BJ (cell line): ENCODE results near the gene TMEM30B.

DNA sequence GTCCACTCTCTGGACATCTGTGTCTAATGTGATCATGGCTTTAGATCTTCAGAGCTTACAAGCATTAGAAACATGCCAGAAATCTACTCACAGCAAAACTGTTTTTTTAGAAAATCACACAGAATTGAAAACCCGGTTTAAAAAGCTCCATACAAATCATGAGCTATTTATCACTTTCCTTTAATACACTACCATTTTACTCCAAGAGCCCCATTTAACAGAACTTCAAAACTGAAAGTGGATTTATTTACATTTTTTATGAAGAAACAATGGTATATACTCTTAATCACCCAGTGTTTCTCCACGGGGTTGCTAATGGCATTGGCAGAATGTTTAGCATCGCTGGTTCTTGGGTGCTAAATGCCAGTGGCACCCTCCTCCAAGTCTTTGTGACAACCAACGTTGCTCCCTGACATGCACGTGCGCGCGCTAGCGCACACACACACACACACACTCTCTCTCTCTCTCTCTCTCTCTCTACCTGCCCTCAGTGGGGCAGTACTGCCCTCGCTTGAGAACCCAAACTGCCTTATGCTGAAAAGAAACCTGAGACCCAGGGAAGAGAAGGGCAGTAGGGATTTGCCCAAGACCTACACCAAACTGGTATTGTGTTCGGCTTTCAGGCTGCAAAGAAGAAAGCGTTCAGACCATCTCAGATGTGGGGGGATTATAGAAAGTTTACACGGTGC, 82.0 kb downstream of the PPM1A start:
- CAGE, long polyA plus RNA, result no peak
- RRBS, result no CpG with 5 or more reads among the region's 13 CpGs

DNA sequence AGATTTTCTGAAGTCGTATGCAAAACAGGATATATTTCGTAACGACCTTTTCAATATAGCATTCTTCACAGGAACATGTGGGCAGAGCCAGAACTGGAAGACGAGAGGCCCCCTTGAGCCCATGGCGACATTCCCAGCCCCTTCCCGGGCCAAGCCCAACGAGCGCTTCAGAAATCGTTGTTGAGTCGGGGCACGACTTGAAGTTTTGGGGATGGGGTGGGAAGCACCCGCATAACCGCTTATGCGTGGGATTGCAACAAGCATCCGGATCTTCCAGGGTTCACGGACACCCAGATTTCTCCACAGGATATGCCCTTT, 790 bp downstream of the C14orf39 start:
- CAGE, long polyA plus RNA, result no peak
- RRBS, result 8% methylated on average over 7 of the region's 16 CpGs

GRCh38 chr14:60515309-60516041, 6.5 kb downstream of the SIX6 start:
- CAGE, long polyA plus RNA, result no peak
- RRBS, result 8% methylated on average over 12 of the region's 72 CpGs

DNA sequence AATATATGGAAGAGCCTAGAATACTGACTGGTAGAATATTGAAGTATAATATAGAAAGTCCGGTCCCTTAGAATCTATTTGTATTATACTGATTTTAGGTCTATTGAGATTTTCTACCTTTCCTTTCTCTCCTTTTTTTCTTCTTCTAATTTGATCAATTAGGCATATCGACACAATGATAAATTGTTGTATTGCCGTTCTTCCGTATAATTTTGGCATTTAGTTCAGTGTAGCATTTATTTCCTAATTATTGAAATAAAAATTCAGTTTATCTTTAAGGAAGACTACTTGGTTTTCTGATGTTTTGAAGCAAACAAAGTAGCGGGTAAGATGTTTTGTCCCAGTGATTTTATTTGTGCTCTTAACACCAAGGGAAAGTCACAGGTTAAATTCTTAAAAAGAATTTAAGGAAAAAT, 47.8 kb downstream of the TRMT5 start:
- CAGE, long polyA plus RNA, result no peak
- RRBS, result no CpG with 5 or more reads among the region's 5 CpGs

DNA sequence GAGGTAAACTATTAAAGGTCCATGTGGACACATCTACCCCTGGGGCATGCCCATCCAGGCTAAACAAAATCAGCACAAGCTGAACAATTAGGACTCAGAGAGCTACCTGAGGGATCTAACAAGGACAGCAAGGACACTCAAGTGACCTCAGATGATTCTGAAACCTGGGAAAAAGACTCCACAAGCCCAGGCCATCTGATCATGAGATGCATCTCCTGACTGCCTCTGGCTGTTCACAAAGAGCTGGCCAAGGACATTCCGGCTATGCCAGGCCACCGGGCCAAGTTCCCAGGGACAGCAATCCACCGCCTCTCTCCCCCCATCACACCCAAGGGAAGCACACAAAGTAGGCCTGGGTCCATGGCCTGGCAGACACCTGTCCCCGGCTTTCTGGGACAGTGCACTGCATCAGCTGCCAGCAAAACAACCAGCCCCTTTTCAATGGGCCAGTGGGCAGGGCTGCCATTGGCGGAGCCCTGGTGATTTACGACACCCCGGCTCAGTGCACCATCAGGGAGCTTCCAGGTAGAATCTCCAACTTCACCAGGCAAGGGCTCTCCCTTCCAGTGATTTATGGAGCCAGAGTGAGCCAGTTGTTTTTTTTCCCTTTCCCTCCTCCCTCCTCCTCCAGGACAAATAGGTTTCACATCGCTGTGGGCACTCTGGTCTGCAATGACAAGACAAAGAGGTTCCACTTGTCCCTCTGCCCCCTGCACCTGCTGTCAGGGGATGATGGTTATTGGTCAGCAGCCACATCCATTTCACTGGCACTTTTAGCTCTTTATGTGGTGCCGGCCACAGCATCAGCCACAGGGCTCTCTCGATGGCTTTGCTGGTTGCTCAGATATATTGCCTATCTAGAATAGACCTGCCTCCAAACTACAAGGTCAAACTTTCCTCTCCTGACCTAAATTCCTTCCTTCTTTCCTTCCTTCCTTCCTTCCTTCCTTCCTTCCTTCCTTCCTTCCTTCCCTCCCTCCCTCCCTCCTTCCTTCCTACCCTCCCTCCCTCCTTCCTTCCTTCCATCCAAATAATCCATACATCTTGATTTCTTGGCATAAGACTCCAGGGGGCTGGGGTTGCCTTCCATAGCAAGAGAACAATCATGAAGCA, 149.7 kb downstream of the SLC38A6 start:
- CAGE, long polyA plus RNA, result no peak
- RRBS, result 93% methylated on average over 6 of the region's 10 CpGs

DNA sequence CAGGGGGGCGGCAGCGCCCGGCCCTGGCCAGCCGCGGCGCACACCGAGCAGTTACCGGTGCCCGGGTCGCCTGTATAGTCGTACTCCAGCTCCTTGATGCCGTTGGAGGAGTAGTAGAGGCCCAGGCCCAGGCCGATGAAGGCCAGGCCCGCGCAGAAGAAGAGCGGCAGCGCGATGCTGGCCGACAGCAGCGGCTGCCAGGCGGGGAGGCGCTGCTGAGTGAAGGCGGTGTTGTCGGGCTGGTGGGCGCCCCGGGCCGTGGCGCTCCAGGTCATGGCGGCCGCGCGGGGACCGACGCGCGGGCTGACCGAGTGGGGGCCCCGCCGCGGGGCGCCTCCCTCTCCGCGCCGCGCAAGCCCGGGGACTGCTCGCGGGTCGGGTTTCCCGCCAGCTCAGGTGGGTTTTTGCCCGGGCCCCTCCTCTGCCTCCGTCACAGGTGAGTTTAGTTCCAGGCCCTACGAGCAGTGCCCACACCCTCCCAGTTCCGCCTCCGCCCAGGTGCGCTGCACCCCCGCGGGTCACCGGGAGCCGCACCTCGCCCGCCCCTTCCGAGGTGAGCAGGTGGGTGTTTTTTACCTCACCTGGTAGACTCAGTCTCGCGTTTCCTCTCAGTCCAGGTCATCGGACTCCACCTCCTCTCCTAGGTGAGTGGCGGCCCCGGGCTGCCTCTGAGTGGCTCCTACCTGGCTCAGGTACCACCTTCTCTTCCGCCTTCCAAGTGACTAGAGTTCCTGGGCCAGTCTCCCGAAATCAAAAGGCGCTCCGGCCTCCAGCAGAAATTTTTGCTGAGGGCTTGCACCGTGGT, at the start of gene TMEM30B:
TMEM30B (minus strand) TSS at position 466 of the 805 bp plus-strand sequence.
- CAGE, long polyA plus RNA, result no peak
- RRBS, result 11% methylated on average over 38 of the region's 73 CpGs

DNA sequence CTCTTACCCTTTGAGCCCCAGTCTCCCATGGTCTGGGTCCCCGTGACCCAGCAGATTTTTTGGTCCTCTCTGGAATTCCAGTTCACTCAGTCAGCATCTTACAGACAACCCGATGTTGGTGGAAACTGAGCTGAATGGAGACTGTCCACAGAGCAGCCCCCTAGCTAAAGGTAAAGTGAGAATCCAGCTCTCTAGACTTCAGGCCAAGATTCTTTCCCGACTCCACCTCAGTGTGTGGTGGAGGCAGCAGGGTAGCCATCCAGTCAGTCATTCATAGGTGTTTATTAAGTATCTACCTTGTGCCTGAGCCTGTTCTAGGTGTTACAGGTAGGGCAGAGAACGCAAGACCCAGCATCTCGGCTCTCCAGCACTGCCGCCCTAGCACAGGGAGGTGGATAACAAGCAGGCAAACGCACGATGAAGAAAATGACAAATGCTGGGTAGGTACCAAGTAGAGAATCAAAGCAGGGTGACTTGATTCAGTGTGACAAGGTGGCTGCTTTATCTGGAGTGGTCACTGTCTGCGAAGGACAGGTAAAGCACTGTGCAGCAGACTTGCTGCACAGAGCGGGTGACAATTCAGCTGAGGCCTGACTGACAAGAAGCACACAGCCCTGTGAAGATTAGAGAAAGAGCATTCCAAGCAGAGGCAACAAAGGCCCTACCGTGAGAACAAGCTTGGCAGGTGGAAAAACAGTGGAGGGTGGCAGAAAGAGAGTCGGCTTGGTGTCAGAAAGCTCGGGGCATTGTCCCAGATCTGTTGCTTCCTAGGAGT, 12.7 kb downstream of the PRKCH start:
- CAGE, long polyA plus RNA, result no peak
- RRBS, result no CpG with 5 or more reads among the region's 13 CpGs

- CAGE, long polyA plus RNA, result no peak
- RRBS, result no CpG with 5 or more reads among the region's 2 CpGs
Observed at GRCh38 chr14:61335936-61336558, 14.7 kb downstream of the PRKCH start.

GRCh38 chr14:61438517-61439388, 117.4 kb downstream of the PRKCH start:
- CAGE, long polyA plus RNA, result no peak
- RRBS, result no CpG with 5 or more reads among the region's 7 CpGs

- CAGE, long polyA plus RNA, result no peak
- RRBS, result no CpG with 5 or more reads among the region's 3 CpGs
Observed at GRCh38 chr14:61441096-61441442, 119.7 kb downstream of the PRKCH start.

GRCh38 chr14:61451464-61451899, 130.1 kb downstream of the PRKCH start:
- CAGE, long polyA plus RNA, result no peak
- RRBS, result no CpG with 5 or more reads among the region's 2 CpGs

DNA sequence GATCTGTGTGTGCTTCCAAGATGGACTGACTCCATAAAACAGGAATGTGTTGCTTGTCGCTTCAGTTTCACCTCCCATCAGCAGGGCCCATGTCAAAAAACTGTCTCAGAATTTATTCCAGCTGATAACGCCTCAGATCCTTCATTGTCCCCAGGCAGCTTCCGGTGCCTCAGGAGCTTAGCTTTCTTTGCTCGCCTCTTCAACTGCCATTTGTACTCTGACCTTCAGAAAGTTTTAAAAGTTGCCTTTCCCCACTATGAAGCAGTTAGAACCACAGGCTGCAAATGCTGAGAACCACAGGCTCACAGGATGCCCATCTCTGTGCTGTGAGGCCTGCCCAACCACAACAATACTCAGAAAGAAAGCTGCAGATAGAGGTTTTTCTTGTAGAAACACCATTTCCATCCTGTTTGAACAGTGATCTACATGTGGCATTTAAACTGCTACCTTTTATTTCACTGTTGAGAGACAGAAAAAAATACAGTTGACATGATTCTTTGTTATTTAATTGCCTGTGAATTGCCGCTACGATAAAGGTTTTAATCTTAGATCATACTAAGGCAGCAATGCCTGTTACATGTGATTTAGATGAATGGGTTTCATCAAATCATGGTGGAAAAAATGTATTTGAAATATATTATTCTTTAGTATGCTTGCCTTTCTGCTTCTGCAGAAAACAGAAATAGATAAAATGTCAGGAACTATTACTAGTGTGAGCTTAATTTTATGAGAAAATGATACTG, 131.2 kb downstream of the PRKCH start:
- CAGE, long polyA plus RNA, result no peak
- RRBS, result no CpG with 5 or more reads among the region's 6 CpGs

- CAGE, long polyA plus RNA, result no peak
- RRBS, result no CpG with 5 or more reads among the region's 6 CpGs
Observed at GRCh38 chr14:61457373-61457727, 136.0 kb downstream of the PRKCH start.

DNA sequence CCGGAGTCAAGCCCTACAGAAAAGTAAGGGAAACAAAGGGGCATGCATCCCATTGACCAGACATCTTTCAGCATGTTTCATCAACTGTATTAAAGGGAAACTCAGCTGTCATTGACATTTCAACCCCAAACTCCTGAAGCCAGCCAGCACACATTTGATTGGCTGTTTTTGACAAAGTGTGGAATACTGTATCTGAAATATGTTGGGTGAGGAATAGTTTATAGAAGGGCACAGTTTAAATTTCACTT, 168.3 kb downstream of the PRKCH start:
- CAGE, long polyA plus RNA, result no peak
- RRBS, result no CpG with 5 or more reads among the region's 1 CpG

GRCh38 chr14:61512011-61512402, 183.3 kb upstream of the HIF1A start:
- CAGE, long polyA plus RNA, result no peak
- RRBS, result no CpG with 5 or more reads among the region's 1 CpG

DNA sequence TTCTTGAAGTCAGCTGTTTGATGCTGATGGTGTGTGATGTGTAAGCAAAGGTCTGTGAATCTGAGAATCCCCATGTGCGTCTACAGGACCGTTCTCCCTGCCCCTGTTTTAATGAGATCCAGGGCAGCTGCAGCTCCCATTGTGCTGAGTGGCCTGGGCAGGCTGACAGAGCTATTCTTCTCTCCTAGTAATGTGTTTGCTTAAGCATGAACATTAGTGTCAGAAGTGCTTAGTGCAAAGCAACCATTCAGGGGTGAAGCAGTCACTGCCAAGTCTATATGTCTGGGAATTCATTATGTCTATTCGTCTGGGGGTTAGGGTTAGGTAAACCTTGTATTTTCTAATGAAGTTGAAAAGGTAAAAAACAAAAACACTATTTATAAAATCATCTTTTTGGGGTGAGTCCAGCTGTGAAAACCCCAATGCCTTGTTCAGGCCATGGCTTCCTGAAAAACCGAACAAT, 86.5 kb upstream of the HIF1A start:
- CAGE, long polyA plus RNA, result no peak
- RRBS, result no CpG with 5 or more reads among the region's 4 CpGs

GRCh38 chr14:61653601-61654016, 41.7 kb upstream of the HIF1A start:
- CAGE, long polyA plus RNA, result no peak
- RRBS, result no CpG with 5 or more reads among the region's 6 CpGs

- CAGE, long polyA plus RNA, result no peak
- RRBS, result no CpG with 5 or more reads among the region's 6 CpGs
Observed at GRCh38 chr14:61696471-61696752, 1.1 kb downstream of the HIF1A start.

GRCh38 chr14:61711670-61712693, 16.7 kb downstream of the HIF1A start:
- CAGE, long polyA plus RNA, result no peak
- RRBS, result no CpG with 5 or more reads among the region's 4 CpGs

GRCh38 chr14:63177783-63178363, 26.4 kb upstream of the RHOJ start:
- CAGE, long polyA plus RNA, result no peak
- RRBS, result no CpG with 5 or more reads among the region's 1 CpG